ENCODE results near the genes CDKAL1 and MRS2.

- PRO-cap: bidirectional peak, plus-strand start at chr6:17907954, minus-strand start at chr6:17907830
- RRBS: no CpG with 5 or more reads among the region's 7 CpGs
These were observed 79.8 kb downstream of the KIF13A start for GRCh38 chr6:17907449-17908245.

DNA sequence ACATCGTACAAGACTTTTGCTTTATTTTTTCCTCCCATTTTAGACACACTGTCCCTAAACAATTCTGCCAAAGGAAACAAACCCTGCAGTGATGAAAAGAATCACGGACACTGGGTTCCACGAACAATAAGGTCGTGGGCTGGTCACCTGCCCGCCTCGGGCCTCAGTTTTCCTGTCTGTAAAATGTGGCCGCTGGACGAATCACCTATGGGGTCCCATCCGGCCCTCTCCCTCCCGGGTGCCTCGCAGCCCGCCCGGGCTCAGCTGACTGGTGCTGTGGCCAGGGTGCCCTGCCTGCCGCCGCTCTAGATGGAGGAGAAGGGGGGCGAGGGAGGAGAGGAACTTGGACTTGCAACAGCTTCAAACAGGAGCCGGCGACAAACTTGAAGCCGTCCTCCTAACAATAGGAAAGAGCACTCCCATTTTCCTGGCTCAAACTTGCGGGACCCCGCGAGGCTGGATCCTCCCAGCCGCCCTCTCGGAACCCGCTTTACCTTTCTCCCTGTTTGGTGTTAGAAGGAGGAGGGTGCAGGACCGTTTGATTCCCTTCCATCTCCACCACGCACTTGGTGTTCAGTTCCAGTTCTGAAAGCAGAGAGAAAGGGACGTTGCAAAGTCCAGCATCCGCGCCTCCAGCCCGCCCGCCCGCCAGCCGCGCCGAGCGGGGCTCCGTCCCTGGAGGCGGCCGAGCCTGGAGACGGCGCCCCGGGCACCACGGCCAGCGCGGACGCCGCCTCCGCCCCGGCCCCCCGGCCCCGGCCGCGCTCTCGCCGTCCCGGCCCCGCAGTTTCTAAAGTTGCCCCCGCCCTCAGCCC is 668 bp downstream of the KIF13A start:
- PRO-cap: bidirectional peak, plus-strand start at position 623 of the sequence, minus-strand start at position 385 of the sequence
- RRBS: 0% methylated on average over 11 of the region's 59 CpGs

DNA sequence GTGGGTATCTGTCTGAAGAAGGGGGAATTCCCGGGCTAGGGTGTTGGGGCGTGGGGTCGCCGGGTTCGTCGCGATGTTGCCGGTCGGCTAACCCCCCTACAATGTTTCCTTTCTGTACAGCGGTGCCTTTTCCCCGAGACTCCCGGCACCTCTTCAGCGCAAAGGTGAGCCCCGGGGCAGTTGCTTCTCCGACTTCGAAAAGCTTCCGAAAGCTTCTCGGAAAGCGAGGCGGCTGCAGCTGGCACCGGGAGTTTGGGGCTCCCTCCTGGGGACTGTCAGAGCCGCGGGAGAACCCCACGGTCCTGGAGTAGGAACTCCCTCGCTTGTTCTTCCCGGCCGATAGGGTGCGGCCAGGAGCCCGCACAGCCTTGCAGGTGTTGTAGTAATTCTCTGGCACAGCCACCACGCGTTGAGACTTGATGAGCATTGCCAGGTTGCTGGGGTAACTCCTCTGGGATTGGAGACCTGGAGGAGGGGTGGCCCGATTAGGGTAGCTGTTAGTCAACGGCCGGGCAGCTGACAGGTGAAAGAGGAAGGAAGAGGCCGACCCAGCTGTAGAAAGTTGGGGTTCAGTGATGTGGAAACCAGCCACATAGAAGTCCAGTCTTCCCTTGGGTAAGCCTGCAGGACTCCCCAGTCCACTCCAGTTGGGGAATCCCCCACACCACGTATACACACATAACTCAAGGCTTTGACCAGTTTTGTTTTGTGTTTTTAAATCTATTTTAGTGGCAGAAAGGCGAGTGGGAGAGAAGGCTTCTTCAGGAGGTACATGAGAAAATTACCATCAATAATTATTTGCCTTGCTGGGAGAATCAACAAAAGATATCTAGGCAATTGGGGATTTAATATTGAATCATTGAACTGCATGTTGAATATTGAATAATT is 785 bp downstream of the KDM1B start:
- PRO-cap: bidirectional peak, plus-strand start at position 526 of the sequence, minus-strand start at position 341 of the sequence
- RRBS: 1% methylated on average over 15 of the region's 37 CpGs

DNA sequence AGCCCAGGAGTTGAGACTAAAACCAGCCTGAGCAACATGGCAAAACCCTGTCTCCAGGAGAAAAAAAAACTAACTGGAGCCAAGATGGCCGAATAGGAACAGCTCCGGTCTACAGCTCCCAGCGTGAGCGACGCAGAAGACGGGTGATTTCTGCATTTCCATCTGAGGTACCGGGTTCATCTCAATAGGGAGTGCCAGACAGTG is 72.5 kb upstream of the ID4 start:
- PRO-cap: no peak
- RRBS: no CpG with 5 or more reads among the region's 7 CpGs

- PRO-cap: no peak
- RRBS: no CpG with 5 or more reads among the region's 9 CpGs
These were observed 31.8 kb upstream of the ID4 start for GRCh38 chr6:19805131-19806004.

GRCh38 chr6:20138954-20139525 is 73.2 kb downstream of the MBOAT1 start:
- PRO-cap: no peak
- RRBS: no CpG with 5 or more reads among the region's 13 CpGs

DNA sequence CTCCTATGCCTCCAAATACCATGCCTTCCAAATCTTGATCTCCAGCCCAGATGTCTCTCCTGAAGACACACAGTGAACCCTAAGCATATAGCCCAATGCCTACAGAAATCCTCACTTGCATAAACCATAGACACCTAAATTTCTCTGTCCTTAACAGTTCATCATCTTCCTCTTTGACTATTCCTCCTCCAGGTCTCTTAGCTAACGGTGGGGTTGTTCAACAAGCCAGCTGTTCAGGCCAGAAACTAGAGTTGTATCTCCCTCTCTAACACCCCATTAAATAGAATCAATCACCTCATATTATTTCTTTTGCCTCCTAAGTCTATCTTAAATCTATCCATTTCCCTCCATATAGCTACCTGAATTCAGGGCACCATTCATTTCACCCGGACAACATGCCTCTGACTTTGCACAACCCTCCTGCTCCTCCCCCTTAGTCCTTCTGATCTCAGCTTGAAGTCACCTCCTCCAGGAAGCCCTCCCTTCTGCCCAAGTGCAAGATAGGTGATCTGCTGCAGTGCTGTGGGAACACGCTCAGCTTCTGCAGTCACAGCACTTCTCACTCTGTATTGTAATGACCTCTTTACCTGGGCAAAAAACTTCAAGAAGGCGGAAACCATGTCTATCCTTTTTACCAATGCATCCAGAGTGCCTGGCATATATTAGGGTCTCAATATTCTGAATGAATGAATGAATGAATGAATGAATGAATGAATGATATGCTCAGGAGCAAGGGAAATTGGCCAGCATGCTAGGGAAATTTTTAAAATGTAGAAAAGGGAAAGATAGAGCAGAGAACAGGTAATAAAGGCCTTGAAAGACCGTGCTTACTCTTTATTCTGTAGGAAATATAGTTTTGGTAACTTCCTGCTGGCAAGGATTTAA is 41.8 kb downstream of the MBOAT1 start:
- PRO-cap: no peak
- RRBS: no CpG with 5 or more reads among the region's 5 CpGs

DNA sequence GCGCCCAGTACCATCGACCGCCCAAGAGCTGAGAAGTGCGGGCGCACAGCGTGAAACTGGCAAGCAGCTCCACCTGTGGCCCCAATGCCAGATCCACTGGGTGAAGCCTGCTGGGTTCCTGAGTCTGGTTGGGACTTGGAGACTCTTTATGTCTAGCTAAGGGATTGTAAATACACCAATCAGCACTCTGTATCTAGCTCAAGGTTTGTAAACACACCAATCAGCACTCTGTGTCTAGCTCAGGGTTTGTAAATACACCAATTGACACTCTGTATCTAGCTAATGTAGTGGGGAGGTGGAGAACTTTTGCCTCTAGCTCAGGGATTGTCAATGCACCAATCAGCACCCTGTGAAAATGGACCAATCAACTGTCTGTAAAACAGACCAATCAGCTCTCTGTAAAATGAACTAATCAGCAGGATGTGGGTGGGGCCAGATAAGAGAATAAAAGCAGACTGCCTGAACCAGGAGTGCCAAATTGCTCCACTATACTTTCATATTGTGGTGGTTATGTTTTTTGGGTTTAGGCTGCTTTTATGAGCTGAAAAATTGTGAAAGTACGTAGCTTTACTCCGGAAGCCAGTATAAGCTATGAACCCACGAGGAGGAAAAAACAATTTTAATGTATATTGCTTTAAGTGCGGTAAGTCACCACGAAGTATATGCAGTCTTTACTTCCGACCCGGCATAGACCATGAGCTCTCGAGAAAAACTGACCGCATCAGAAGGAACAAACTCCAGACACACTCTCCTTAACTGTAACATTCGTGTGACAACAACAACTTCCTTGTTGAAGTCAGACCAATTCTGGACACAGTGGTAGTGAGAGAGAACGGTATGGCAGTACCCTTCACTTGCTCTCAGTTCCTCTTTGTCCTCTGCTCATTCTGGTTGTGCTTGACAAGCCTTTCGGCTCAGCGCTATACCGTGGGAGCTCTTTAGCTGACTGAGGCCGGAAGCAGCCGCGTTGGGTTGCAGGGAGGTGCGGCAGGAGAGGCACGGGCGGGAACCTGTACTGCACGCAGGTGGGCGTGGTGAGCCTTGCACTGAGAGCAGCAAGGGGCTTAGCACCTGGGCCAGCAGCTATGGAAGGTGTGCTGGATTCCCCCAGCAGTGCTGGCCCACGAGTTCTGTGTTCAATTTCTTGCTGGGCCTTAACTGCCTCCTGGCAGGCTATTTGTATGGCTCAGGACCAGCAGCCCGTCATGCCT is 82.0 kb upstream of the E2F3 start:
- PRO-cap: no peak
- RRBS: no CpG with 5 or more reads among the region's 30 CpGs

DNA sequence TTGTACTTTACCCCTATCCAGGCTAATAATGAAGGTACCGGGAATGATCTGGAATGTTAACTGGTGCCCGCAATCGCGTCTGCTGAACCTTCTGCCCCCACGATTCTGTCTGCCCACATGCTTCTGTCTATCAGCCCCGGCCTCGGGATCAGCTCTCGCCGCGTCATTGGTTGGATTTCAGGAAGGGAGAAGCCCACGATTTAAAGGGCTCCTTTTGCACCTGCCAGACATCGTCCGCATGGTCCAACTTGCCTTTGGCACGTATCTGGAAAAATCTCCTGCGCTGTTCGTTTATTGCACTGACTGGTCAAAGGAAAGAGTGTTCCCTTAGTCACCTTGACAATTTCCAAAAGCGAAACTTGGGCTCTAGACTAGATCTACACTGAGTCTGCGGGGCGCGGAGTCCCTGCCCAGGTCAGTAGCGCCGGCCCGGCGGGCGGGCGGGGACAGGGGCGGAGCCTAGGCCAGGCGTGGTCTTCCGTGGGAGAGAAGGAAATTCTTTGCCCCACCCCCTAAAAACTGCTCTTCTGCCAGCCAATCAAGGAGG is 510 bp upstream of the E2F3 start:
- PRO-cap: bidirectional peak, plus-strand start at position 230 of the sequence, minus-strand start at position 150 of the sequence; bidirectional peak, plus-strand start outside the sequence, minus-strand start at position 445 of the sequence
- RRBS: 3% methylated on average over 3 of the region's 29 CpGs

- PRO-cap: bidirectional peak, plus-strand start at chr6:20534461, minus-strand start at chr6:20534398
- RRBS: no CpG with 5 or more reads among the region's 21 CpGs
These were observed at the start of gene CDKAL1 for GRCh38 chr6:20534253-20534927. TSS of gene CDKAL1 (plus strand) at chr6:20534457.

GRCh38 chr6:20600823-20601930 is 66.9 kb downstream of the CDKAL1 start:
- PRO-cap: no peak
- RRBS: no CpG with 5 or more reads among the region's 7 CpGs

DNA sequence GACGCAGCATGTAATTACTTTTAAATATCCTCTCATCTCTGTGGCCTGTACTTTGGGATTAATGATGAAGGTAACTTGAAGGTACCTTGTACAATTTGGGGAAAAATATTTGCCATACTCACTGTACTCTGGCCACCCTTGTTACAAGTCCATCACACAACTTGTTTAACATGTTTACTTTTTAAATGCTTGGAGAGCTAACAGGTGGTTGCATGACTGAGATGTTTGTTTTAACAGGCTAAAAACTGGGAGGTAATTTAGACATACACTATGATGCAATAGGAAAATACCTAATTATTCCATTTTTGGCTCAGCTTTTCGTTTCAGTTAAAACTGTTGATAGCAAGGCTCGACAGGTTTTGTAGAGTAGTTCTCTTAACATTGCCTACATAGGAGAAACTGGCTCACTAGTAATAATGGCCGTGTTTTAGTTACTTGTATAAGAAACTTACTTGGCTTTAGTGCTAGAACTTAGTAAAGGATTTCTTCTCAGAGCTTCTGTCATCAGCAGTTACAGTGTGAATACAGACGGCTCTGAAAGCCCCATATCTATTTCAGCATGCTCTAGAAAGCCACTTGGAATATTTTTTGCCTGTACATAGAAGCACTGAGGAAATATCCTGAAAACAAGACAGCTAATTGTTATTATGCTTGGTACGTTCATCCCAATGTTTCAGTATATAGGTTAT is 489.8 kb upstream of the SOX4 start:
- PRO-cap: no peak
- RRBS: no CpG with 5 or more reads among the region's 6 CpGs

DNA sequence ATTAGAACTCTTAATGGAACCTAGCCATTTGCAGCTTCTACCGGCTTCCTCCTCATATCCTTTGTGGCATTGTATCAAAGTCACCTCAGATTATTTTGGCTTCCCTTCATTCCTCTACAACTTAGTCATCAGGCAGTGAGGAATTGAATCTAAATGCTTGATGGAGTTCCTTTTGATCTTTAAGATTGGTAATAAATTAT is 483.7 kb upstream of the SOX4 start:
- PRO-cap: no peak
- RRBS: no CpG with 5 or more reads among the region's 1 CpG

GRCh38 chr6:21478952-21479581 is 114.5 kb upstream of the SOX4 start:
- PRO-cap: no peak
- RRBS: 79% methylated on average over 4 of the region's 15 CpGs

GRCh38 chr6:21588841-21589113 is 4.8 kb upstream of the SOX4 start:
- PRO-cap: bidirectional peak, plus-strand start at chr6:21589056, minus-strand start at chr6:21588948
- RRBS: no CpG with 5 or more reads among the region's 20 CpGs

DNA sequence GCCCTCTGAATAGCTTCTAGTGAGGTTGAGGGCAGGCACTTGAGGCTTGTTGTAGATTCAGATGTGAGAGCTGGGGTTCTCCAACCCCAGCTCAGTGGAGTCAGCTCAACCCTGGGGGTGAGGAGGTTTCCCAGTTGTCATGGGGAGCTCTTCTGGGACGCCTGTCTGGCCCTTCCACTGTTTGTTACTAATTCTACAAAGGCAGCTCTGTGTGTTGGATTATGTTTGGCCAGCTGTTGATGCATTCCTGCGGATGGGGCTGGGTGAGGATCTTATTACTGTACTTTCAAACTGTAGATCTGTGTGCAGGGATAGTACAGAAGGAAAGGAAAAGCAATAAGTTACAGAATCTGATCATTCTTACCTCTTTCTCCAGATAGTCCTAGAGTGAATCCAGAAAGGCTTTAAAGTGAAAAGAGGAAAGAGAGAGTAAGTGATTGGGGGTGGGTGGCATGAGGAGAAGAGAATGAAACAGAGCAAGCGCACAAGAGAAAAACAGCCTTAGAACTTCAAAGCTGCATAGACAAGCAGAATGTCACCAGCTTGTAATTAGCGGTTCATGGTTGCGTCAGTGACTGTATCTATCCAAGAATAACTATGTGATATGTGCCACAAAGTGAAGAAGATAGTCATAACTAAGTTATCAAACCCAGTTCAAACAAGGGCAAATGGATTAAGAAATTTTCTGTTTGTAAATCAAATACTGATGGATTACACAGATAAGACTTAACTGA is 148.6 kb downstream of the PRL start:
- PRO-cap: no peak
- RRBS: no CpG with 5 or more reads among the region's 5 CpGs

GRCh38 chr6:22887991-22888648 is 318.8 kb downstream of the HDGFL1 start:
- PRO-cap: no peak
- RRBS: no CpG with 5 or more reads among the region's 2 CpGs

- PRO-cap: bidirectional peak, plus-strand start at chr6:24402970, minus-strand start at chr6:24402781; bidirectional peak, plus-strand start at chr6:24403379, minus-strand start at chr6:24403323
- RRBS: under 1% methylated on average over 4 of the region's 77 CpGs
These were observed at the start of gene MRS2 for GRCh38 chr6:24402621-24403851. TSS of gene MRS2 (plus strand) at chr6:24402936.

GRCh38 chr6:24527721-24528496 is 33.1 kb downstream of the ALDH5A1 start:
- PRO-cap: no peak
- RRBS: no CpG with 5 or more reads among the region's 8 CpGs

DNA sequence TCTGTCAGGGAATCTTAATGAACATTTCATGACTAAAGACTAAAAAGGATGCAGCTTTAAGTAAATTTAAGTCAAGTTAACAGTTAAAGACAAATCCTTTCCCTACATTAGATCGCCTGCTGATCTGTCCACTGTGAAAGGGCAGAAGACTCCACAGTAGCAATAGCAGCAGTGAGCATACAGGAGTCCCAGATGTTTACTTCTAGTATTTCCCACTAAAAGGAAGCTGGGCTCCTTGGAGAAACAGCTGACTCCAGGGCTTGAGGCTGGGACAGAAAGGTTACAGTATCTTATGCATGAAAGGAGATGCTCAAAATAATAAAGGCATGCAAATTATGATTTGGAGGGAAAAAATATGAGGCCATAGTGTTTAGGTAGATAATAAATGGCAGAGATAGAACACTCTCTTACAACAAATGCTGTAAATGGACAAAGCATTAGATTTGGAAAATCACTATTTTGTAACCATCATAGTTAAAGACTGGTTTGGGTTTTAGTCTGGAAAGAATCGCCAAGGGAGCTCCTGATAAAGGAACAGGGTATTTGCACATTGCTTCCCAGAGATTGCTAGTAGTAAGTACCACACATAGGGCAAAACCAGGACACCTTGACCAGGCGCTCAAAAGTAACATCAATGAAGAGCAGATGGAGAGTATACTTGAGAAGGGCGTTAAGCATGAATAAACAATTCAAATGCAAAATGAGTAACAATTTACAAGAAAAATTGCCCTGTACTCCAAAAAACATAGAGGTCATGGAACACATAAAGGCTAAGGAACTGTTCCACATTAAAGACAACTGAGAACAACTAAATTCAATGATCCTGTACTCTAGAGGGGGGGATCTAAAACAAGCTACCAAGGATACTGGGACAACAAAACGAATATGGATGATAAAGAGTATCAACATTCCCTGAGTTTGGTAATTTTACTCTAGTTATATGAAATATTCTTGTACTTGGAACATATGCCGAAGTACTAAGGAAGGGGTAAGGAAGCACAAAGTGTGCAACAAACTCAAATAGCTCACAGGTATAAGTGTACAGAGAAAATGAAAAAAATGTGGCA is 15.4 kb downstream of the C6orf62 start:
- PRO-cap: no peak
- RRBS: no CpG with 5 or more reads among the region's 6 CpGs